BJ (cell line): ENCODE measurements around a stretch of chr3.

- CAGE, long polyA plus RNA, result no peak
- RRBS, result no CpG with 5 or more reads among the region's 6 CpGs
Measured at GRCh38 chr3:172071253-172072125, 32.1 kb downstream of the FNDC3B start.

- CAGE, long polyA plus RNA, result no peak
- RRBS, result no CpG with 5 or more reads among the region's 2 CpGs
Measured at GRCh38 chr3:172079593-172079835, 40.1 kb downstream of the FNDC3B start.

GRCh38 chr3:172110349-172111025 lies 71.1 kb downstream of the FNDC3B start:
- CAGE, long polyA plus RNA, result no peak
- RRBS, result no CpG with 5 or more reads among the region's 8 CpGs

- CAGE, long polyA plus RNA, result no peak
- RRBS, result no CpG with 5 or more reads among the region's 11 CpGs
Measured at GRCh38 chr3:172156067-172156978, 116.9 kb downstream of the FNDC3B start.

- CAGE, long polyA plus RNA, result no peak
- RRBS, result no CpG with 5 or more reads among the region's 8 CpGs
Measured at GRCh38 chr3:172179427-172180645, 140.5 kb downstream of the FNDC3B start.

- CAGE, long polyA plus RNA, result no peak
- RRBS, result no CpG with 5 or more reads among the region's 2 CpGs
Measured at GRCh38 chr3:172347035-172347629, 101.1 kb downstream of the GHSR start.

DNA sequence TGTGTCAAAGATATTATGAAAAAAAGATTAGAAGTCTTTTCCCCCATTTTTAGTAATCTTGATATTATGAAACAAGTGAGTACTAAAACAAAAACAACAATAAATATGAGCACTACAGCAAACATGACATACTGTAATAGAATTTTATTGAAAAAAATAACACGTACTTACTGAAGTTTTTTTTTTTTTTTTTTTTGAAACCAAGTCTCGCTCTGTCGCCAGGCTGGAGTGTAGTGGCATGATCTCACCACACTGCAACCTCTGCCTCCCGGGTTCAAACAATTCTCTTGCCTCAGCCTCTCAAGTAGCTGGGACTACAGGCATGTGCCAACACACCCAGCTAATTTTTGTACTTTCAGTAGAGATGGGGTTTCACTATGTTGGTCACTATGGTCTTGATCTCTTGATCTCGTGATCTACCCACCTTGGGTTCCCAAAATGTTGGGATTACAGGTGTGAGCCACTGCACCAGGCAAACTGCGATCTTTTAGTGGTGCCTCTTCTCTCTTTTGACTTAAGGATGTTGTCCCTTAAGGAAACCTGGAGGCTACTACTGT lies 17.6 kb downstream of the TNFSF10 start:
- CAGE, long polyA plus RNA, result no peak
- RRBS, result no CpG with 5 or more reads among the region's 6 CpGs

- CAGE, long polyA plus RNA, result no peak
- RRBS, result no CpG with 5 or more reads among the region's 11 CpGs
Measured at GRCh38 chr3:172519614-172520829, 3.2 kb downstream of the TNFSF10 start.

- CAGE, long polyA plus RNA, result no peak
- RRBS, result no CpG with 5 or more reads among the region's 3 CpGs
Measured at GRCh38 chr3:172678088-172678617, 32.7 kb downstream of the NCEH1 start.

- CAGE, long polyA plus RNA, result no peak
- RRBS, result no CpG with 5 or more reads among the region's 6 CpGs
Measured at GRCh38 chr3:172680393-172680924, 30.4 kb downstream of the NCEH1 start.

DNA sequence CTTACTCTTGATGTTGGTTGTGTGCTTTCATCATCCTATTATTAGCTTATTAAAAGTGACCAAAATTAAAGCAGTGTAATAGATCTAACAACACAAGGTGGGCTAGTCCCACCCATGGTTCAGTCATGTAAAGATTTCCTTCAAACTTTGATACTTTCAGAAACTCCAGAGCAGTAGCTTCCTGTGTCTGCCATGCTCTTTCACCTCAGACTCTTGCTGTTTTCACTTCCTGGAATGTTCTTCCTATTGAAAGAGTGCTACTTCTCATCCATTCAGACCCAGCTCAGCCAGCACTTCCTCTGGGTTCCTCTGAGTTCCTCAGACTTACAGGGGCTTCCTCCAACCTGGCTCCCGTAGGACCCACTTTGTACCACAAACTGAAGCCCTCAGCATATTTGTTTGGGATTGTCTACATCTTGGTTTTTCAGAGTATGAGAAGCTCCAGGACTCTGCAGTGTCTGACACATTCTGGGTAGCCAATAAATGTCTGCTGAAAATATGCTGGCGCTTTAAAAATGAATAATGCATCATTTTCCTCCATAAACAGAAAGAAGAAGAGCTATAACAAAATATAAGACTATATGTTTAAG lies 18.1 kb downstream of the NCEH1 start:
- CAGE, long polyA plus RNA, result no peak
- RRBS, result no CpG with 5 or more reads among the region's 2 CpGs

DNA sequence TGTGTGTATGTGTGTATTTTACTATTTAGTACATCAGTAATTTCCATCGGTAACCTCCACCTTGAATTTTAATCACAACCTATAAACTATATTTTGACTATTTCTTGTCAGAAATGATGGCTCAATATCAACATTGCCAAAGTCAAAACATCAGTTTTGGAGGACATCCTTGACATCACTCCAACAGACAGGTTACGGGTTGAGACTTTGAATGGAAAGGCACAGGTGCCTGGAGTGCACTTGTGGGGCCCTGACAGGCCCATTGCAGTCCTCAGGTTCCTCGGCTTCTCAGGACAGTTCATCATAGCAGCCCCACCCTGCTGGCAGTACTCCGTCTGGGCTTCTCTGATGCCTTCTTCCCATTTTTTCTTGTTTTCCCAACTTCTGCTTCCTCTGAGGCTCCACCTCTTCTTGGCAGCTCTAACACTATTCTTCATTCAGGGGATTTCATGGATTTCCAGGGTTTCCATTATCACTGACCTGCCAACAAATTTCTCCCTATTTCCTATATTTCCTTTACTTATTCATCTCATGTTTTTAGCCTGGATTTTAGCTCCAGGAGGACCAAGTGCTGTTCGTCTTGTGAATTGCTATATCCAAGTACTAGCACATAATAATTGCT lies 16.3 kb downstream of the NCEH1 start:
- CAGE, long polyA plus RNA, result no peak
- RRBS, result no CpG with 5 or more reads among the region's 5 CpGs

- CAGE, long polyA plus RNA, result no peak
- RRBS, result no CpG with 5 or more reads among the region's 9 CpGs
Measured at GRCh38 chr3:172701724-172702594, 8.9 kb downstream of the NCEH1 start.

GRCh38 chr3:174440625-174441866 lies 418.1 kb upstream of the NAALADL2 start:
- CAGE, long polyA plus RNA, result no peak
- RRBS, result under 1% methylated on average over 13 of the region's 112 CpGs

DNA sequence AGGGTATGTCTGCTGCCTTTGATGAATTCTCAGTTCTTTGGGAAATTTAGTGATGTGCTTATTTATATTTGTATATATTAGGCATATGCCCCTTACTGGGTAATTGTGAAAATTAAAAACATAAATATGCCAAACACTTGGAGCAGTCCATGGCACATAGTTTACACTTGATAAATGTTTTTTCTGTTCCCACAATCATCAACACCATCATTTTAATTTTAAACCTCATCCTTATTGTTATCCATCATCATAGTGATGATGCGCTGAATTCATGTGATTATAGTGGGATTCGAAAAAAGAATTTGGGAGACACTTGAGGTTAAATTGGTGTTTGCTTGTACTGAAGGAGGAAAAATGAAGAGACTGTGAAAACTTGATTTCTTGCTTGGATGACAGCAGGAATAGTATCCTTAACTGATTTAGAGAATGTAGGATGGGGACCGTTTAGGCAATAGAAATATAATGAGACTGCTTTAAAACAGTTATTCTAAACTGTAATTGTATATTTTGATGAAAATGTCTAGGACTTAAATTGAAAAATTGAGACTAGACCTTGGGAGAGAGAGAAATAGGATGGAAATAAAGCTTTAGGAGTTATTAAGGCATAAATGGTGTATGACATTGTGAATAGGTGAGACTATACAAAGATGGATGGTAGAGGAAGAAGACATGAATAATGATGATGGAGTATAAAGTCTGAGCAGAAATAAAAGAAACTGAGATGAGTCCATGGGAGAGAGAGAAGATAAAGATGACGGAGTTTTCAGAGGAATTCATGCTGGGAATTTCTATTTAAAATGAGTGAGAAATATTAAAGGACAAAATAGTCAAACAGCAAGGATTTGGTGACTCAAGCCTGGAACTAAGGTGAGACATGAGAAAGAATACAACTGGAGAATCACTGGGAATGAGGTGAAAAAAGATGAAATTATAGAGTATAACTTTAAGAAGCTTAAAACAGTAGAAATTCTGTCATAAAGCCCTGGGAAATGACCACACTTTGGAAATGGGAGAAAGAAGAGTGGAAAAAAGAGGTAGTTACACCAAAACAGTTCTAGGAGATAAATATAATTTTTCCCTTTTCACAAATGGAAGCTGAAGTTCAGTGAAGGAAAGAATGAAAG lies 9.5 kb downstream of the NAALADL2 start:
- CAGE, long polyA plus RNA, result no peak
- RRBS, result no CpG with 5 or more reads among the region's 4 CpGs

GRCh38 chr3:175386680-175386955 lies 527.5 kb downstream of the NAALADL2 start:
- CAGE, long polyA plus RNA, result no peak
- RRBS, result no CpG with 5 or more reads among the region's 3 CpGs

- CAGE, long polyA plus RNA, result no peak
- RRBS, result no CpG with 5 or more reads among the region's 4 CpGs
Measured at GRCh38 chr3:176807869-176808566, 389.3 kb downstream of the TBL1XR1 start.

GRCh38 chr3:177053528-177054024 lies 143.7 kb downstream of the TBL1XR1 start:
- CAGE, long polyA plus RNA, result no peak
- RRBS, result no CpG with 5 or more reads among the region's 5 CpGs

DNA sequence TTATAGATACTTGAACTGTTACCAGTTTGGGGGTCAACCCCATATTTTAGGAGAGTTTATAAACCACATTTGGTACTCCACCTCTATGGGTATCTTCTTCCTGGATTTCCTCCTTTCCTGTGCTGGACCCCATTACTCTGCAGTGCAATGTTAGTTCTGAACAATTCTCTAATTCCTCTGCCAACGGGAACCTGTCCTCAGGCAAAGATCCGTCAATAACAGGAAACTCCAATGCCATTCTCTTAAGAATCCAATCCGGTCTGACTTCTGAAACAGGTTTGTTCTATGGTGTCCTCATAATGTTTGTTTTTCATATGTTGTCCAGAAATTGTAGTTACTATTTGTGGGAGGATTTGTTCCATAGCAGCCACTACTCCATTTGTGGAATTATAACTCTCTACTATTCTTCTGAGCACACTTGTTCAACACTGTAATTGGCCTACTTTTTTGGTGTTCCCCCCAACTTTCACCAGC lies 112.7 kb downstream of the TBL1XR1 start:
- CAGE, long polyA plus RNA, result no peak
- RRBS, result no CpG with 5 or more reads among the region's 3 CpGs

DNA sequence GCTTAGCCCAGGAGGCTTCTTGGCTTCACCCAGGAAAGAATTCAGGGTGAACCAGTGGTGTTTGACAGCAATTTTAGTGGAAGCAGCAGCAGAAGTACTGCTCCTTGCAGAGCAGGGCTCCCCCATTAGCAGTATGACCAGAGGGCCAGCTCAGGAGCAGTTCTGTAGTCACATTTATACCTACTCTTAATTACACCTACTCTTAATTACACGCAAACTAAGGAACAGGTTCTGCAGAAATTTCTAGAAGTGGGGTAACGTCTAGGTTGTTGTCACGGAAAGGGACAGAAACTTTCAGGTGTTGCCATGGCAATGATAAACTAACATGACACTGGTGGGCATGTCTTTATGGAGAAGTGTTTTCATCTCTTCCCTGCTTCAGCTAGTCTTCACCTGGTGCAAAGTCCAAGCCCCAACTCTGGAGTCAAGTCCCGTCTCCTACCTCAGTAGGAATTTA lies 55.1 kb downstream of the TBL1XR1 start:
- CAGE, long polyA plus RNA, result no peak
- RRBS, result no CpG with 5 or more reads among the region's 4 CpGs